Smooth muscle cell (in vitro differentiated cells): ENCODE measurements around the gene ARL15.

DNA sequence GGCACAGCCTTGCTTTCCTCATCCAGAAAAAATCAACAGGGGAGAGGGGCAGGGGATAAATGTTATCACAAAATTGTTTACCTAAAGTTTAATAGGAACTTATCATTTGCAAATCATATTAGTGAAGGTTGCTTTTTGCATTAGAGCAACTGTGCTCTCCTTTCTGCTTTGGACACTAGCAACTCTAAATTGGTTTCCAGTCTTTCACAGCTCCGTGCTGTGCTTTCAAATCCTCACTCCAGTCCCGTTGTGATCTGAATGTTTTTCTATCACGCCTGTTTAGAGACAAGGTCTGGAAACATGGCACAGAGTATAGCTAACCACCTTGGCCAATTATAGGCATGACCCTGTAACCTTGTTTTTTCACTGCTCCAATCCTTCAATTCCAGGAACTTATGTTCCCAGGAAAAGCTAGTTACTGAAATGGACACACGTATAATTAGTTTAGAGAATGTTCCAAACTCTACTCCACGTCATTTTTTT, 55.6 kb downstream of the ARL15 start:
- RAMPAGE, long total RNA = no peak

- RAMPAGE, long total RNA = start-site peak on the minus strand at chr5:54310525-54310561, 77 and 19 reads in 2 replicates
Observed at GRCh38 chr5:54309539-54310631, at the start of gene ARL15. TSS of gene ARL15 (minus strand) at chr5:54310573.

DNA sequence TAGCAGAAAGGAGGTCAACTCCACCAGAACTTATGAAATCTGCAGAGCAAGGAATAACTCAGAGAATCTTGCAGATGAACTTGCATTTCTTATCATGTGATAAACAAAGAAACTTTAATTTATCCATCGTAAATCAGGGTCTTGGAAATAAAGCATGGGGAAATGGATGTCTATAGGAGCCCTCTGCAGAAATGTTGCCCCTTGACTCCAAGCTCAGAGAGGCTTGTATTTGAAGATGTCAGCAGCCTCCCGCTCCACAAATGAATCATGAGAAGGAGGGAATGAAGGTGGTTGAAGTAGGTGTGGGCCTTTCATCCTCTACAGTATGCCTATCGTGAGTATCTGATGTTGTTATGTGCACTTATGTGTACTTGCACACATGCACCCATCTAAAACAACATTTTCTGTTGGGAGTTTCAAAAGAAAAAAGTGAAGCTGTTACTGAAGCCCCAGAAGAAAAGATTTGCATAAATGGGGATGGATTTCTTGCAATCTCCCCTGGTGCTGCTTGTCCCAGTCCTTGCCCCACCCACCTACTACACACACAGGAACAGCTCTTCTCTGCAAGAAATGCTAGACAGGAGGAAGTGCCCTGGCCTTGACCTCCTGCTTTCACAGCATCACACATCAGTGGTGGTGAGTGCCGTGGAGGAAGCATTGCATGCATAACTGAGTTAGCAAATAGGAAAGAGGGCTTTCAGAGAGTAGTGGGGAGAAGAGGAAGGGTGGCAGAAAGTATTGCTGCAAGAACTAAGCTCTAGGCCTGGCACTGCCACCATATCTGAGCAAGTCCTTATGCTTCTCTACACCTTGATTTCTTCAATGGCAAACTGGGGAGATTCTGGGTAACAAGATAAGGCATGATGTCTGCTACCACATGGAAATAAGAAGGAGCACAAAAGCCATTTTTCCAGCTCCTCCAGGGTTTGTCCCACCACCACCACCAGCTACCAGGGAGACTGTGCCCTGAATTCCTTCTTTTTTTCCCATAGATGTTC, 156.1 kb downstream of the SNX18 start:
- RAMPAGE, long total RNA = no peak

GRCh38 chr5:54701018-54701776, 183.6 kb downstream of the SNX18 start:
- RAMPAGE, long total RNA = no peak

- RAMPAGE, long total RNA = no peak
Observed at GRCh38 chr5:55205865-55206347, 21.2 kb downstream of the MCIDAS start.

DNA sequence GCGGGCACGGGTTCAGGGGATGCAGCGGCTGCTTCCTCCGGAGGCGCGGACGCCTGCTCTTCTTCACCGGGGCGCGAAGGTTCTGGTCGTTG, 189 bp downstream of the CCNO start:
- RAMPAGE, long total RNA = no peak

DNA sequence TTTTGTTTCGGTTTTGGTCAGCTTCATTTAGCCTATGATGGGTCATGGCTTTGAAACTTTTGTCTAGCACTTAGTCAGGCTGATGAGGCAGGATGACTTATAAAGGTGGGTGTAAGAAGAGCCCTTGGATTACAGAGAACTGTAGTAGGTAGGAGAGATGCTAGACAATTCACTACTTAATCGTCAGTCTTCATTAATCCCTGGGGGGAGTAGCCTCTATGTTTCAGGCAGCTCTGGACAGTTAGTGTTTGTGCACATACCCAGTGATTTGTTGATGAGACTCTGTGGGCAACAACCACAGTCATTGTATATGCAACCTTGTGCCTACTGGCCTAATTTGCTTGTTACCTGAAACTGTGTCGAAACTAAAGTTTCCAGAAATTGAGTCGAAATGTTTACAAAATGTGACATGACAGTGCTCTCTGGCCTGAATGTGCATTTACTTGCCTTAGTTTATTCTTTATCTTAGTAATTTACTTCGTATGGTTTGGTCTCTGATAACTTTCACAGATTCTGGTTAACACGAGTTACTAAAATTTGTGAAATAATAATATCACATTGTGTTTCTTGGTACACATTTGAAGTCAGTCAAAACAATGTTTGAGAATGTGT, 113.4 kb downstream of the MTREX start:
- RAMPAGE, long total RNA = no peak

DNA sequence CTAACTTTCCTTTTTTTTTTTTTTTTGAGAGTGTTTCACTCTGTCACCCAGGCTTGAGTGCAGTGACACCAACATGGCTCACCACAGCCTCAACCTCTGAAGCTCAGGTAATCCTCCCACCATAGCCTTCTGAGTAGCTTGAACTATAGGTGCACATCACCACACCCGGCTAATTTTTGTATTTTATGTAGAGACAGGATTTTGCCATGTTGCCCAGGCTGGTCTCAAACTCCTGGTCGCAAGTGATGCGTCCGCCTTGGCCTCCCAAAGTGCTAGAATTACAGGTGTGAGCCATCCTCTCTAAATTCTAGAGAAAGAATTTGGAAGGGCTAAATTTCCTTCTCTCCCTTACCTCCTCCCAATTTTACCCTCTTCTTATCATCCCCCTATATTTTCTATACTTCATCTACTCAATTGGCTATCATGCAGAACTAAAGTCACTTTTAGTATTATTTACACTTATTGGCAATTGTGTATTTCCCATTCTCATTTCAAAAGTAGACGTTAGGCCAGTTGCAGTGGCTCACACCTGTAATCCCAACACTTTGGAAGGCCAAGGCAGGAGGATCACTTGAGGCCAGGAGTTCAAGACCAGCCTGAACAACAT, 29.9 kb downstream of the PLPP1 start:
- RAMPAGE, long total RNA = no peak

GRCh38 chr5:55535583-55535961, 808 bp upstream of the PLPP1 start:
- RAMPAGE, long total RNA = no peak

DNA sequence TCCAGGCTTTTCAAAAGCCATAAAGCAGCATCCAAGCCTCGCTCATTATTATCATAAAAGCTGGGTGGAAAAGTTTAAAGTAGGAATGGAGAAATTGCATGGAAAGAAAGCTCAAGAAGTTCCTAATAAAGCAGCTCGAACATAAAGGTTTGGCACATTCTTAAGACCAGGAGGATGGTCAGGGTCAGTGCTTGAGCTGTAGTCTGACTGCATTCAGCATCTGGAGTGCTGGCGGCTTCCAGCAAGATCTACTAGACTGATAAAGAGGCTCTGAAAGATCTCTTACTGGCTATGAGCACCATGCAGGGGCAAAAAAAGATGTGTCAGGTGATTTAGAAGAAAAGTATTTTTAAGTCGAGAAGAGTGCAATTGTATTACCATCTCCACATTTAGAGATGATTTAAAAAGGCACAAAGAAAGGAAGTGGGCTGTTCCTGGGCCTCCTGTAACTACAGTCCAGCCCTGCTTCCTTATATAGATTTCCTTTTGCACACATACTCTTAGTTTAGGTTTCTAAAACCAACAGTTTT, 65.7 kb upstream of the PLPP1 start:
- RAMPAGE, long total RNA = no peak

- RAMPAGE, long total RNA = no peak
Observed at GRCh38 chr5:55636067-55636653, 76.0 kb downstream of the SLC38A9 start.

DNA sequence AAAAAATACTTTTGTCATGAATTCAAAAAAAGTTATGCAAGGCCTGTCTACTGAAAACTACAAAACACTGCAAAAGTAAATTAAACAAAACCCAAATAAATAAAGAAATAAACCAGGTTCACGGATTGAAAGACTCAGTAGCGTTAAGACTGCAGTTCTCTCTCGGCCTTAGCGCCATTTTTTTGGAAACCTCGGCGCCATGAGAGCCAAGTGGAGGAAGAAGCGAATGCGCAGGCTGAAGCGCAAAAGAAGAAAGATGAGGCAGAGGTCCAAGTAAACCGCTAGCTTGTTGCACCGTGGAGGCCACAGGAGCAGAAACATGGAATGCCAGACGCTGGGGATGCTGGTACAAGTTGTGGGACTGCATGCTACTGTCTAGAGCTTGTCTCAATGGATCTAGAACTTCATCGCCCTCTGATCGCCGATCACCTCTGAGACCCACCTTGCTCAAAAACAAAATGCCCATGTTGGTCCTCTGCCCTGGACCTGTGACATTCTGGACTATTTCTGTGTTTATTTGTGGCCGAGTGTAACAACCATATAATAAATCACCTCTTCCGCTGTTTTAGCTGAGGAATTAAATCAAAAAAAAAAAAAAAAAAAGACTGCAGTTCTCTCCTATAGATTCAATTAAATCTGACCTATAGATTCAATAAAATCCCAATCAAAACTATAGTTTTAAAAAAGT, 50.2 kb downstream of the IL6ST start:
- RAMPAGE, long total RNA = no peak

DNA sequence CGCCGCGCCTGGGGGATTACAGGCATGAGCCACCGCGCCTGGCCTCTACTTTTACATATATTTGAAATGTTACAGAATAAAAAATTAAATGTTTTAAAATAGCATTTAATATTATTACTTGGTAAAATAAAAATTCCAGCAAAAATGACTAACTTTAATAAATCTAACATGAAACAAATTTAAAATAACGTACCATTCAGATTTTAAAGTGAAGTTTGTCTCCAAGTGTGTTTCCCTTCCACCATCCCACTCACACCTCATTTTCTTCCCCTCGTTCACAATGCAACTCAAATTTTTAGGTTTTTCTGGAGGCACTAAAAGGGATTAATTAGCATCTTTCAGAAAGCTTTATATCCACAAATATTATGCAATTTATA, 26.7 kb downstream of the IL6ST start:
- RAMPAGE, long total RNA = no peak

DNA sequence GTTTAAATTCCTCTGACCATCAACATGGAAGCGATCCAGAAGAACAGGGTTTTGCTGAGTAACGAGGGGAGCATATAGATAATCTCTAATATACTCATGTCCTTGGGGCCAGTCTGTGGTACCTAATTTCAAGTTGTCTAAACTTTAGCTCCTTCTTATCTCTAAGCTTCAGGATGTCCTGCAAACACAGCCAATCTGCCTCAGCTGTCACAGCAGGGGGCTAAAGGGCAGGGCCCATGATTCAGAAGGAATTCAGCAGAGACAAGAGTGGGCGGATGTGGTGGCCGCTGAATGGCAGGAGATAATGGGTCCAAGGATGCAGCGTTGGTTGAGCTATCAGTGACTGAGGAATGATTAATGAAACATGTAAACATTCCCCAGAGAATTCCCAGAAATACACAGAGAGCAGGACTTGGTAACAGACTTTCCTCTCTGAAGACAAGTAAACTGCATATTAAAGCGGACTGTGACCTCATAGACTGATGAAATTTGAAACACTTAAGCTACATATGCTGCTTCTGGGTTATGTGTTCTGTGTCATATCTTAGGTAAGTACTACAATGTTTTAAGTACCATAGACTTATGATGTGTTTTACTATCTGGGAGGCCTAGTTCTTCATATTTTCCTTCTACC, 109.3 kb downstream of the ANKRD55 start:
- RAMPAGE, long total RNA = no peak

- RAMPAGE, long total RNA = no peak
Observed at GRCh38 chr5:56415080-56415968, 182.2 kb upstream of the ANKRD55 start.

DNA sequence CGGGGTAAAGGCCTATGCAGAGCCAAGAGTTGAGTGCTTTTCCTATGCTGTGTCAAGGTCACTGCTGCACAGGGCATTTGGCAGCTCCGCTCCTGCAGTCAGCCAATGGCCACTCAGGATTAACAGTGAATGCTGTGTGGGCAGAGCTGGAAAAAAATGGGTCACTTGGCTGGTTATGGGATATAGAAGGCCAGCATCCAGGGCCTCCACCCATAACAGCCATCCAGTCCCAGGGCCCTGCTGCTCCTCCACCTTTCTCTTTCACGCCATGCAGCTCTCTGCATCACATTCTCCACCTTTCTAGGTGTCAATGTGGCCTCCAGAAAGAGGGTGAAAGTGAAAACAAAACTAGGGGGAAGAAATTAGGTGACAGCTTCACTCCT, 279.3 kb upstream of the ANKRD55 start:
- RAMPAGE, long total RNA = no peak

DNA sequence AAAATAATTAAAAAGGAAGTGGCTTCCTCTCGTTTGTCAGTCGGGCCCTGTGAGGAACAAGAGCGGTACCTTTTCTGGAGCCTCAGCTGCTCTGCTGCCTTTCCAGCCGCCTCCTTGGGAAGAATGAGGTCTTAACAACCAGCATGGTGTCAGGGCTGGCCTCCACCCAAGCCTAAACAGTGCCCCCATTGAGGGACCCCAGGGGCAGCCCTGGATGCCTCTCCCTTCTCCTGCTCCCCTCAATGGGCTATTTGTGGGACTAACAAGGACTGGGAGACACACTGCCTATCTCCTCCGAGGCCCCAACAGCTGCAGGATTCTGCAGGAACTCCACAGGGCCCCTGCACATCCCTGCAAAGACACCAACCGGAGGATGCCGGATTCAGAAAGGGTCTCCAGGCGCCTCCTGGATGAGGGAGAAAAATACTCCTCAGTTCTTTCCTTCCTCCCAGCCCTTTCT, 155.3 kb upstream of the MAP3K1 start:
- RAMPAGE, long total RNA = no peak

DNA sequence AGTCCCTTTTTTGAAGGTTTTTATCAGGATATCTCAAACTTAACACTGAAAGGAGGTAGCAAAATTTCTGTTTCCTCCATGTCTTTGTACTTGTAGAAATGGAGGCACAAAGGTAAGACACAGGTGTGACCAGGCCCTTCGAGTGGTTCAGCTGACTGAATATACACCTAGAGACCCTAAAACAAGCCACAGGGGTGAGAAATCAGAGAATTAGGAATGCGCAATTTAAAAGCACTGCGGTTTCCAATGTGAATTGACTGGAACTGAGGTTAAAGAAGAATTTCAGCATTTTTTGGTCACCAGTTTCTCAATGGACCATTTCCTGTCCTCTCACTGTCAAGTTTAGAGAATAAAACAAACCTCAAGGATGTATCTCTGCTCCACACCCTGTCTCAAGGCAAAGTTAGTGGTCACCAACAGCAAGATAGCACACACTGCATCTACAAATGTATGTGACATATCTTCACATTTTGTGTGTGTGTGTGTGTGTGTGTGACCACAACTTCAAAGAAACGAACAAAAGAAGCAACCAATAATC, 143.8 kb upstream of the MAP3K1 start:
- RAMPAGE, long total RNA = no peak

- RAMPAGE, long total RNA = no peak
Observed at GRCh38 chr5:56733590-56734079, 81.7 kb upstream of the MAP3K1 start.

GRCh38 chr5:56822950-56823473, 7.7 kb downstream of the MAP3K1 start:
- RAMPAGE, long total RNA = no peak